Lung (tissue), 4 donors: ENCODE data around the gene ITGB3.

GRCh38 chr17:45410265-45411400 is 22.0 kb downstream of the ARHGAP27 start:
- PRO-cap: no peak
- RAMPAGE, long total RNA: no peak
- RRBS: 24% methylated on average over 1 of the region's 23 CpGs

- PRO-cap: no peak
- RAMPAGE, long total RNA: no peak
- RRBS: no CpG with 5 or more reads among the region's 25 CpGs
These were observed 4.5 kb downstream of the ARHGAP27 start for GRCh38 chr17:45428126-45428626.

- PRO-cap: no peak
- RAMPAGE, long total RNA: no peak
- RRBS: no CpG with 5 or more reads among the region's 13 CpGs
These were observed 22.0 kb downstream of the PLEKHM1 start for GRCh38 chr17:45468361-45469079.

- PRO-cap: unidirectional peak, minus-strand start at chr17:46028178
- RAMPAGE, long total RNA: no peak
- RRBS: no CpG with 5 or more reads among the region's 7 CpGs
These were observed 29.0 kb downstream of the STH start for GRCh38 chr17:46027943-46028614.

GRCh38 chr17:46037887-46038406 is 38.9 kb downstream of the STH start:
- PRO-cap: no peak
- RAMPAGE, long total RNA: no peak
- RRBS: no CpG with 5 or more reads among the region's 4 CpGs

- PRO-cap: no peak
- RAMPAGE, long total RNA: no peak
- RRBS: no CpG with 5 or more reads among the region's 6 CpGs
These were observed 65.4 kb downstream of the STH start for GRCh38 chr17:46064236-46065159.

DNA sequence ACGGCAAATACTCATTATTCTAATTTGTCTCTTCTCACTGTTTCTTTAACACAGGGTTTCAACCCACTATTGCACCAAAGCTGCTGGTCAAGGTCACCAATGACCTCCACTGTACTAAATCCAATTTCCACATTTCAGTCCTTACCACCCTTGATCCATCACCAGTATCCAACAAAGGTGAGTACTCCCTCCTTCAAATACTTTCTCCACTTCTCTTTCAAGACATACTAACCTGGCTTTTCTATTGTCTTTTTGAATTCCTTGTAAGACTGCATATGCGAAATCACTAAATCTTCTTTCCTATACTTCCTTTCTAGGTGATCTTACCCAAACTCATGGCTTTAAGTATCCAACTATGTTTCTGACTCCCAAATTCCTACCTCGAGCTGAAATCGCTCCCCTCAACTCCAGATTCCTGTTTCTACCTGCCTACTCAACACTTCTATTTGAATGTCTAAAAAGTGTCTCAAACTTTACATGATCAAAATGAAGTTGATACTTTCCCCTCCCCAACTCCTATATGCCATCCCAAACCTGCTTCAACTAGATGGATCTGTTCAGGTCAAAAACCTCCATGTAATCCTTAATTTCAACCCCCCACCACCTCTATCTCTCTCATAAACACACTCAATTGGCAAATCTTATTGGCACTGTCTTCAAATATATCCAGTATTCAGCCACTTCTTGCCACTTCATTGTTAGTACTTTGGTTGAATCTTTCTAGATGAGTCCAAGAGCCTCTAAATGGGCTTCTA is 85.8 kb downstream of the KANSL1 start:
- PRO-cap: no peak
- RAMPAGE, long total RNA: no peak
- RRBS: no CpG with 5 or more reads among the region's 4 CpGs

DNA sequence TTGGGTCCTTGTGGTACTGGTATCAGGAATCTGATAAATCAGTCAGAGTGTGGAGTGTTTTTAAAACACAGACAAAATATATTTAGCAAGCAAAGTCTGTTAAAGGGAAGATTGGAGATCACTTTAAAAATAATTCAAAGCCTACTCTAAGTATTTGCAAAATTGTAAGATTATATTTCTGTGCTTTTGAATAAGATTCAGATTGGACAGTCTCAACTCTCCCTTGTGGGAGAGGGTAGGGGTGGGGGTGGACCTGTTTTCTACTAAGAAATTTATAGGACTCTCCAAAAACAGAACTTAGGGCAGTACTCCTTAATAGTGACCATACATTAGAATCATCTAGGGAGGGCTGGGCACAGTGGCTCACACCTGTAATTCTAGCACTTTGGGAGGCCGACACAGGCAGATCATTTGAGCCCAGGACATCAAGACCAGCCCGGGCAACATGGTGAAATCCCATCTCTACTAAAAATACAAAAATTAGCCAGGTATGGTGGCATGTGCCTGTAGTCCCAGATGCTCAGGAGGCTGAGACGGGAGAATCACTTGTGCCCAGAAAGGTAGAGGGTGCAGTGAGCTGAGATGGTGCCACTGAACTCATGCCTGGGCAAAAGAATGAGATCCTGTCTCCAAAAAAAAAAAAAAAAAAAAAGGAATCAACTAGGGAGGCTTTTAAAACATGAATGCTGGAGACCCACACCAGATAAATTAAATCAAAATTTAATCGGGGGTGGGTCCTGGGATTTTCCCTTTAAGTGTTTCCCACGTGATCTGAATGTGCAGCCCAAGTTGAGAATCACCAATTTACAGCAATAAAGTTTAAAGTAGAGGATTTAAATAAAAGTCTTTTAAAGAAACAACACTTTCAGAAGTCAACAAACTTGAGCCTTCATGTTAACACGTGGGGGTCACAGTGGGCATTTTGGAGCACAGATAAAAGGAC is 63.4 kb downstream of the KANSL1 start:
- PRO-cap: no peak
- RAMPAGE, long total RNA: no peak
- RRBS: no CpG with 5 or more reads among the region's 6 CpGs

- PRO-cap: no peak
- RAMPAGE, long total RNA: no peak
- RRBS: no CpG with 5 or more reads among the region's 16 CpGs
These were observed 24.9 kb downstream of the KANSL1 start for GRCh38 chr17:46168373-46168760.

DNA sequence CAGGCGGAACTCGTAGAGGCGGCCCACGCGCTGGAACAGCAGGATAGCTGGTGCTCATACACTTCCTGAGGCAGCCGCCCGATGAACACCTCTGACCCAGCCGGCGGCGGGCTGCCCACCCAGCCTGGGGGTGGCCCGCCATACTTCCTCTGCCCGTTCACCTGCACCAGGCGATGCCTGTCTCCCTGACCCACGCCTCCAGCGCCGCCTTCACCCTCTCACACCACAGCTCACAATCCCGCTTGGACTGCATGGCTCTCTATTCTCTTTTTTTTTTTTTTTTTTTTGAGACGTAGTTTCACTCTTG is 34.6 kb upstream of the LRRC37A start:
- PRO-cap: no peak
- RAMPAGE, long total RNA: no peak
- RRBS: no CpG with 5 or more reads among the region's 18 CpGs

GRCh38 chr17:46291061-46291540 is 3.8 kb upstream of the LRRC37A start:
- PRO-cap: no peak
- RAMPAGE, long total RNA: no peak
- RRBS: no CpG with 5 or more reads among the region's 4 CpGs

- PRO-cap: no peak
- RAMPAGE, long total RNA: no peak
- RRBS: no CpG with 5 or more reads among the region's 23 CpGs
These were observed 285 bp upstream of the ARL17A start for GRCh38 chr17:46579817-46580135.

DNA sequence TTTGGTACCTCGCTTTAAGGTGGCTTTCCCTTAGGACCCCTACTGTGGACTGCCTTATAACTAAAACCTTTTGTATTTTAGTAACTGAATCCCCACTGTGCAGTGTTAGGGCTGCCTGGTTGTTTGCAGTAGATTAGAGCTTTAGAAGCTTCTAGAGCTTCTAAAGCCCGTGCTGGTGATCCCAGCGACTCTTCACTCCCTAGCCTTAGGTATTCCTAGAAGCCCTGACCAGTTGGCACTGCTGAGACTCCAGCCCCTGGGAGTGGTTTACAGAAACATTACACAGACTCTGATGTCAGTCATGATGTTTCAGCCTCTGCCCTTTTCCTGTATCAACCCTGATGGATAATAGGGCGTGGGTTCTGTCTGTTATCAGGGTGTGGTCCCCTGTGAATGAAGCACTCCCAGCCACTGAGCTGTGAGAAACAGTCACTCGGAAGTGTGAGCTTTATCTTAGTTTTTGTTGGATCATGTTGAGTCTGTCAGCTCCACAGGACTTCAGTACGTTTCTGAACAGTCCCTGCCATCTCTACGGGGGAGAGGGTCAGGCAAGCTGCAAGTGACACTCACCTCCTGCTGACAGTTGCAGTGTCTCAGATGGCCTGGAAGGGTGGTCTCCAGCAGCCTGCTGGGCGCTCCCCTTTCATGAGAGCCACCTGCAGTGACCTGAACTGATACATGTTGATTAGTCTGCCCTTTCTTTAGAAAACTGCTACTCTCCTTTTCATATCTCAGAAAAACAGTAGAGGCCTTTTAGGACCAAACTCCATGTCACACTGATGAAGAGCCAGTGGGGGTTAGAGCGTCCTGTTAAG is 12.8 kb downstream of the GOSR2 start:
- PRO-cap: no peak
- RAMPAGE, long total RNA: no peak
- RRBS: no CpG with 5 or more reads among the region's 9 CpGs

DNA sequence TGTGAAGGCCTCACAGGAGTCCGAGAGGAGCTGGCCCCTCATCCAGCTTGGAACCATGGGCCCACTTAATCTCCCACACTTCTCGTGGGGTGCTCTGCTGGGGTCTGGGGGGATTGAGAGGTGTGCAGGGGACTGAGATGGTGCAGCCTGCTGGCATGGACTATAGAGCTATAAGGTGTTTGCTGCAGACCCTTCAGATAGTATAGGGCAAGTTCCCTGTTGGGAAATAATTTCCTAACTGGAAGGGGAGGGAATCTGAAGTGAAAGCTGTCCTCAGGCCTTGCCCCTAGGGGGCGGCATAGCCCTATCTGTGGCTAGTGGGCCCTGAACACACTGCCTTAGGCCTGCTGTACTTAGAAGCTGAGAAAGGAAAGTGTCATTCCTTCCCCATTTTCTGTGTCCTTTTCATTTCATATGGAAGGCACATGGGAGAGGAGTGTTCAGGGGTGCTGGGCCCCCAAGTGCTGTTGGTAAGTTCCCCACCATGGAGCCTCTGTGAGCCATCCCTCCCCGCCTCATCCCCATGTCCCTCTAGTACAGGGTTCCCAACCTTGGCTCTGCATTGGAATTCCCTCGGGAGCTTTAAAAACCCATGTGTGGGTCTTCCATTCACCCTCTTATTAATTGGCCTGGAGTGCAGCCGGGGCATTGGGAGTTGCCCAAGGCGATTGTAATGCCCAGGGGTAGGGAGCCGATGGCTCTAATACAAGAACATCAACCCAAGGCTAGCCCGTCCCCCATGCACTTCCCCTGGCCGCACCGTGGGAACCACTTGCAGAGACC is 19.6 kb downstream of the GOSR2 start:
- PRO-cap: no peak
- RAMPAGE, long total RNA: no peak
- RRBS: no CpG with 5 or more reads among the region's 11 CpGs

DNA sequence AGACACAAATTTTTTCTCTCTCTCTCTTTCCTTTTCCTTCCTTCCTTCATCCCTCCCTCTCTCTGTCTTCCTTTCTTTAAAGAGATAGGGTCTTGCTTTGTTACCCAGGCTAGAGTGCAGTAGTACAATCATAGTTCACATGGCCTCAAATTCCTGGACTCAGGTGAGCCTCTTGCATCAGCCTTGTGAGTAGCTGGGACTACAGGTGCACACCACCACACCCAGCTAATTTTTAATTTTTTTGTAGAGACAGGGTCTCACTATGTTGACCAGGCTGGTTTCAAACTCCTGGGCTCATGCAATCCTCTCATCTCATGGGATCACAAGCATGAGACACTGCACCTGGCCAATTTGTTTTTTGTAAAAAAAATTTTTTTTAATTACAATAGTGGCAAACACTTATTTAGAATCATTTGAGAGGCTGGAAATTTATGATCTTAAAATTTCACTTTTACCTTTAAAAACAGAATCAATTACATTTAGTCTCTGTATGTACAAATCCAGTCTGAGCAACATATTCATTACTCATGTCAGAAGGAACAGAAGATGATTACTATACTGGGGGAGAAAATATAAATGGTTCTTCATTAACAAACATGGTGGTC is 18.9 kb downstream of the CDC27 start:
- PRO-cap: no peak
- RAMPAGE, long total RNA: no peak

DNA sequence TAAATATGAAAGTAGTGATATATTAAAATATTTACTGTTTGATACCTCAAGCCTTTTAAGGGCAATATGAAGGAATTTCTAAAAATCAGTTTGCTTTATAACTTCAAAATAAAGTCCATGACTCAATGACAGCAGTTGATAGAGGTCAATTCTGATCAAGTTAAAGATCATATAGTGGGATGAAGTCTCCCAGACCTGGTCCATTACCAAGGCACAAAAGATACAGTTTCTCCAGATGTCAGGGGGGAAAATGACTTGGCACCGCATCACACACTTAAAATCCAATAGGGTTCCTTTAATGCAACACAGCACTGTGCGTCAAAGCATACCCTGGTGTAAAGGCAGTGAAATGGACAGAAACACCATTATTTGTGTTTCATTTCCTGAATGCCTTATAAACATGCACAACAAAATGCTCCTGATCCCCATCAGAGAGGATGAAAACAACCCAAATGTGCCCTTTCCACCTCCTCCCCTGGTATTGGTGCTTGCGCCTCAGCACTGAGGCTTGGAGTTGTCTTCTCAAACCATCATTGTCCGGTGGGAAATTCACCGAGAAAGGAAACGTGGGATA is 944 bp downstream of the CDC27 start:
- PRO-cap: no peak
- RAMPAGE, long total RNA: no peak
- RRBS: no CpG with 5 or more reads among the region's 6 CpGs

DNA sequence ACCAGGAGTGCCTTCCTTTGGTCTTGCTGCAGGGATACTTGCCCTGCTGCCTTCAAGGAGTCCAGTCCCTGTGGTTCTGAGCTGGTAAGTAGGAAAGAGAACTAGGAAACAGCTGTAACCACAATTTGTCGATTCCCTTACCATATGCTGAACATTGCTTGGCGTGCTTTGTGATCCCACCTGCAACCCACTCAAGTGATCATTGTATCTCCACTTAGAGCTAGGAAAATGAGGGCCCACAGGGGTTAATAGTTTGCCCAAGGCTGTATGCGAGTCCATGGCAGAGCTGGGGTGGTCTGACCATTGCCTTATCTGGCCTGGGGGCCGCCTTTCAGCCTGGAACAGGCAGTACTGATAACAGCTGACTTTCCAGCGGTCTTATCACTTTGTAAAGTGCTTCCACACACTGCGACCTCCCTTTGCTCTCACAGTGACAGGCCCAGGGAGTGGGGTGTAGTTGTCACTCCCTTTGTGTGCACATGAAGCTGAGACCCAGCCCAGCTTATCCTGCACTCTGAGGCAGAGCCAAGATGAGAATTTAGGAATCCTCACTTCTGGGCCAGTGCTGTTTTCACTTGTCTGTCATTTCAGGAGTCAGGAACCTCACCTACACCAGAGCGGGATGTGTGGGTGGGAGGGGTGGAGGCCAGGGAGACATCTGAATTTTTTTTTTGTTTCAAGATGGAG is 9.8 kb downstream of the MYL4 start:
- PRO-cap: no peak
- RAMPAGE, long total RNA: no peak
- RRBS: no CpG with 5 or more reads among the region's 7 CpGs

- PRO-cap: bidirectional peak, plus-strand start at chr17:47253827, minus-strand start at chr17:47253707; bidirectional peak, plus-strand start at chr17:47253969, minus-strand start at chr17:47253892
- RAMPAGE, long total RNA: no peak
- RRBS: 3% methylated on average over 57 of the region's 118 CpGs
These were observed at the start of gene ITGB3 for GRCh38 chr17:47253369-47254447. ITGB3 (plus strand) TSS chr17:47253827.

DNA sequence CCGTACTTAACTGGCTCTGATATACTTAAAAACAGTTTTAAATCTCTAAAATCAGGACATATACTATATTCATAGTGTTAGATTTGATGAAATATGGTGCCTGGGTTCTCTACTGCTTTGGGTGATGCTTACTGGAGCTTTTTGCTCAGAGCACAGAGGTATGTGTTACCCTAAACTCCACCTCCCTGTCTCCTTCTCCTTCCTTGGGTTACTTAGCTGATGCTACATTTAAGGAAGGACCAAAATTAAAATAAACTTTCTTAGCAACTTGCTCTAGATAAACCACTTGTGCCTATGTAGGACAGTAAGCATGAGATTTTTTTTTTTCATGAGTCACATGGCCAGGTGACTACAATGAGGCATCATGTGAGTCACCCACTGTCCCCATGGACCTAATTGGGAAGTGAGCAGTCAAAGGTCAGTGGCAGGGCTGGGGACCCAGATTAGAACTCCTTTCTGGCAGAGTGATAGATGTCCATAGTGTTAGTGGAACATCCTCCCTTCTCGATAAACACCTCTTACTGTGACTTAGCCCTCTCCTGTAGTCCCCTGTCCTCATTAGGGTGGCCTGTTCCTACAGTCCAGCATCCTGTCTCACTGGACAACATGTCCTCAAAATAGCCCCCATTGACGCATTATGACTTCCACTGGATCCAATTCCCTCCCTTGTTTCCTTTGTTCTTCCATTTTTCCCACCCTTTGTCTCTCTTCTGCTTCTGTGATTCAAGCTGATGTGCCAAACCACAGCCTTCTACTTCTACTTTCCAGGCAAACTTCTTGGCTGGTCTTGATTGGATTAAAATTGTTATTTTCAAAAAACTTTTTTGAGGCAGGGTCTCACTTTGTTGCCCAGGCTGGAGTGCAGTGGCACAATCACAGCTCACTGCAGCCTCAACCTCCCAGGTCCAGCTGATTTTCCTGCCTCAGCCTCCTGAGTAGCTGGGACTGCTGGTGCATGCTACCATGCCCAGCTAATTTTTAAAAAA is 12.4 kb downstream of the ITGB3 start:
- PRO-cap: no peak
- RAMPAGE, long total RNA: no peak
- RRBS: no CpG with 5 or more reads among the region's 3 CpGs

GRCh38 chr17:47324122-47325331 is 772 bp downstream of the EFCAB13 start:
- PRO-cap: no peak
- RAMPAGE, long total RNA: no peak
- RRBS: no CpG with 5 or more reads among the region's 33 CpGs